Airway epithelial cell (primary cell): ENCODE results near the genes MAP6D1, EIF4G1 and LIPH.

- RAMPAGE, long total RNA = no peak
These were observed 4.3 kb downstream of the SOX2 start for GRCh38 chr3:181715995-181716476.

- RAMPAGE, long total RNA = no peak
These were observed 314 bp upstream of the ATP11B start for GRCh38 chr3:182793104-182793275.

DNA sequence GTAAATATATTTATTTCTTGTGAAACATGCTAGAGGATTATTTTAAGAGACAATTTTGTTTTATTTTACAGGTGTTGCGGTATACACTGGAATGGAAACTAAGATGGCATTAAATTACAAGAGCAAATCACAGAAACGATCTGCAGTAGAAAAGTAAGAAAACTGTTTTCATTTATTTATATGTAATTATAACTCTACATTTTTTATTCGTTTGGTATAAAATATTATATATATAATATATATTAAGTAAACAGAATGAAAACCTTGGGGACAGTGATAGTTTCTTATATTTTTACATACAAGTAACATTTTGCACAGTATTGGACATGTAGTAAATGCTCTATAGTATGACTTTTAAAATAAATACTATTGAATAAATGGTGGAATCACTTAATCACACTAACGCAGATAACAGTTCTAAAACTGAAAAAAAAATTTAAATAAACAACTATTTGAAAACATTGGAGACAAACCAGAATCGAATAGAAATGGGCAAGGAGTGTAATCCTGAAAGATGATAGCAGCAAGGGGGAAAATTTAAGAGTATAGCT is 55.2 kb downstream of the ATP11B start:
- RAMPAGE, long total RNA = no peak

GRCh38 chr3:183370814-183371291 is 57.6 kb downstream of the MCF2L2 start:
- RAMPAGE, long total RNA = no peak

DNA sequence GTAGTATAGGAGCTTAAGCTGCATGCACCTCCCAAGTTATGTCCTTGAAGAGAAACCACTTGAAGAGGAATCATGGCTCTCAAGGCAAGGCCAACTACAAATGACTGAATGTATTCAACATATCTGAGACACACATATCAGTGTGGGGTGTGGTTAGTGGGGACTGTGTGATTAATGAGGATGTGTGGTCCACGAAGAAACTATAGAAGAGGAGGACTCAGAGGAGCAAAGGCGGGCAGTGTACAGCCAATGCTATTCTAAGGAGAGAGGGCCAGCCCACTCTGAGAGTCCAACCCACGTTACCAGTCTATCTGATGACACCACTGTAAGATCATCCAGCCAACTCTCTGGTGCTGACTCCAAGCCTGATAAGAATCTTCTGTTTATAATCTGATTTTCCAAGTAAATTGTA is 47.3 kb downstream of the MCF2L2 start:
- RAMPAGE, long total RNA = no peak

DNA sequence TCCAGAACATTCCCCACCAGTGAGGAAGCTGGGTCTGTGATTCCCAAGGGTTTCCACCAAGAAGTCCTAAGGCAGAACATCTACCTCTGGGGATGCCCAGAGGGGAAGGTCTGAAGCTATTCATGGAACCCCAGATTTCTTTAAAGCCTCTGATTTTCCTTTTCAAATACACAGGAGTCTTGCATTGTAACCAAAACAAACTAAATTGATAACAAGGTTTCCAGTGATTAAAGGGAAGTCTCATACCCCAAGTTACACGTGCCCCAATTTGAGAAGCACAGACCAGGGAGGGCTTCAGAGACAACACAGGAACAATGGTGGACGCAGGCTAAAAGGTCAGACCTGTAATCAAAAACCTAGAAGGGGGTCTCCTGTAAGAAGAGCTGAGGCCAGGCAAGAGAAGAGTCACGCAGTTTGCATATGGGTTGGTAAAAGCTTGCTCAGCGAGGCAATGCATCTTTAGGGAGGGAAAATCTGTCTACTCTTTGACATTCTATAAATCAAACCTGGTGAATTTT is 58.5 kb upstream of the MCF2L2 start:
- RAMPAGE, long total RNA = no peak

GRCh38 chr3:183518334-183519635 is 36.7 kb downstream of the KLHL6 start:
- RAMPAGE, long total RNA = no peak

GRCh38 chr3:183541117-183541503 is 14.4 kb downstream of the KLHL6 start:
- RAMPAGE, long total RNA = no peak

- RAMPAGE, long total RNA = no peak
These were observed 1.7 kb downstream of the KLHL6 start for GRCh38 chr3:183553670-183554287.

- RAMPAGE, long total RNA = no peak
These were observed 21.3 kb downstream of the KLHL24 start for GRCh38 chr3:183656494-183657310.

DNA sequence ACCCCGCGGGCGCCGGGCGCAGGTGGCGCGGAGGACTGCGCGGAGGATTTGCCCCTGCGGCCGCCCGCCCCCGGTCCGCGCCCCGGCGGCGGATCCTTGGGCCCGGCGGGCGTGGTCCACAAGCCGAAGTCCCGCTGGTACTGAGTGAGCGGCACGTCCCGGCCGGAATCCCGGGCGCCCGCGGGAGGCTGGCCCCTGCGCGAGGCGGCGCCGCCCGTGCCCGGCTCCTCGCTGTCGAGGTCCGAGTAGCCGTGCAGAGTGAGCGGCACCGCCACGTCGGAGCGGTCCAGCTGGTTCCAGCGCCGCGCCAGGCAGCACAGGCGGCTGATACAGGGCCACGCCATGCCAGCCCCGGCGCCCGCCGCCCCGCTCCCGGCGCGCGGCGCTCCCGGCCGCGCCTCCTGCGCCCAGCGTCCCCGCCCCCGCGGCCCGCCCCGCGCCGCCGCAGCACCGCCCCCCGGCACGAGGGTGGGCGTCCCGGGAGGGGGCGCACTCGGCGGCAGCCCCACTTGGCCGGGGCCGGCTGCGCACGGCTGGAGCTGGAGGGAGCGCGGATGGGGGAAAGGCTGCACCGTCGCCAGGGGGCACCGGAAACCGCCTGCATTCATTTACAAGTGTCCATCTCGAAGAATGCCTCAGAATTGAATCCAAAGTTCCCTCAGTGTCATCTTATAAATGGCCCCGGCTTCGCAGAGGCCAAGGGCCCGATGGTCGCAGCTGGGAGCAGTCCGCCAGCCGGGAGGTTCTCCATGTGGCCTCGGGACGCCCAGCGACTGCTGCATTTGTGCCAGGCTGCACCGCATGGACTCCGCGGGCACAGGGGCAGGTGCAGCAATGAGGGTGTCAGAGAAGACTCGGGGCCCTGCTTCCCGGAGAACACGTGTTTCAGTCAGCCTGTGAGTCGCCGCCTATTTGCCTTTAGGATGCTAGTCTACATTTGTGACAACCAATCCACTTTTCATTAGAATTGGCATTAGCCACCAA is at the start of gene MAP6D1:
MAP6D1 (minus strand) TSS at position 374 of the 984 bp plus-strand sequence.
- RAMPAGE, long total RNA = no peak

- RAMPAGE, long total RNA = no peak
These were observed 20.2 kb upstream of the MAP6D1 start for GRCh38 chr3:183845407-183846089.

DNA sequence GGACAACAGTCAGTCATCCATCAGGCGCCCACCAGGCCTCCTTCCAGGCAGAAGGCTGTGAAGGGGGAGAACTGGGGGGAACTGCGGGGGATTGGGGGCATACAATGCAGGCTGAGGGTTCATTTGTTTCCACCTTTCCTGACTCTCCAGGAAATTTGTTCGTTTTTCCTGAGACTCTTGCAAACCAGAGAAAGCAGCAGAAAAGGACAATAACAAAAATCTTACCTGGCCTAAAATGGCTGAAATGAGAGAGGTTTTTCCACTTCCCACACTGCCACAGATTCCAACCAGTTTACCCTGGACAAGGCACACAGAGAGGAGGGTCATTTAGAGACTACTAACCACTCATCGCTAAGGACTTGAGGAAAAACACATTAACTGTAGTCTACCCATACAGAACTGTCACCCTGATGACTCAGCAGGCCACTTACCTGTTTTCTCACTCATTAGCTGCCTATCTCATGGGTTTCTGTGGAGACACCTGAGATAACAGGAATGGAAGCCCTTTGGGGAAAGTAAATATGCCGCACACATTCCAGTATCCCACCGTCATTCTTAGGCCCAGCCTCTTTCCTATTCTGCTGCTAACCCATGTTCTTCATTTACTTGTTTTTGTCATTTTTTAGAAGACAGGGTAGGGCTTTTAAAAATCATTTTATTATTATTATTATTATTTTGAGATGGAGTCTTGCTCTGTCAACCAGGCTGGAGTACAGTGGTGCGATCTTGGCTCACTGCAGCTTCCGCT is 50.0 kb downstream of the ABCC5 start:
- RAMPAGE, long total RNA = no peak

DNA sequence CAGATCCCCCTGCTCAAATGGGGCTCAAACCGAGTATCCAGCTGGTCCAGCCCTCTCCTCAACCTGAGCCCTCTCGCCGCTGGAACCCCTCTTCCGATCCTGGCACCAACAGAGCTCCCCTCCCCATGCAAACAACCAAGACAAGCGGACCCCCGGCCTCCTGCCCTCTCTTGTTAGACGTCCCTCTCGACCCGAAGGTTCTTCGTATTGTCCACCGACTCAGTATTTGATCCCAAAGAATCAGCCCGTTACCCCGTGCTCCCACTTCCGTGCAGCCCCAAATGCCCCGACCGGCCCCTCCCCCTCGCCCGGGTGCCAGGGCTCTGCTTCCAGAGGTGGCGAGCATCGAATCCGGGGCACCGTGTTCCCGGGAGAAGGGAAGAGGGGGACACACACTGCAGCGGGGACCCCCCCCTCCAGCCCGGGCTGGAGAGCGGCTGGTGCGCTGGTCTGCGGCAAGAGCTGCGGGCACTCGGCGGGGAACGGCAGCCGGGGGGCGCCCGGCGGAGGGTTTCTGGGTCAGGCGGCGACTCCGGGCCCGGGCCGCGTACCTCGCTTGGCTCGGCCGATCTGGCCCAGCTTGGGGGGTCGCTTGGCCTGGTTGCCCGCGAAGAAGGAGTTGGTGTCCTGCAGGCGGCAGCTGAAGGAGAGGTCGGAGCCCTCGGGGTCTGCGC is 650 bp downstream of the CAMK2N2 start:
- RAMPAGE, long total RNA = no peak

GRCh38 chr3:184314475-184314920 is at the start of gene EIF4G1:
Gene EIF4G1, plus strand, starts transcription at chr3:184314606.
- RAMPAGE, long total RNA = start-site peak on the plus strand at chr3:184314531-184314656, 1,509 and 774 reads in 2 replicates

- RAMPAGE, long total RNA = no peak
These were observed 6.0 kb downstream of the EIF4G1 start for GRCh38 chr3:184320368-184320930.

DNA sequence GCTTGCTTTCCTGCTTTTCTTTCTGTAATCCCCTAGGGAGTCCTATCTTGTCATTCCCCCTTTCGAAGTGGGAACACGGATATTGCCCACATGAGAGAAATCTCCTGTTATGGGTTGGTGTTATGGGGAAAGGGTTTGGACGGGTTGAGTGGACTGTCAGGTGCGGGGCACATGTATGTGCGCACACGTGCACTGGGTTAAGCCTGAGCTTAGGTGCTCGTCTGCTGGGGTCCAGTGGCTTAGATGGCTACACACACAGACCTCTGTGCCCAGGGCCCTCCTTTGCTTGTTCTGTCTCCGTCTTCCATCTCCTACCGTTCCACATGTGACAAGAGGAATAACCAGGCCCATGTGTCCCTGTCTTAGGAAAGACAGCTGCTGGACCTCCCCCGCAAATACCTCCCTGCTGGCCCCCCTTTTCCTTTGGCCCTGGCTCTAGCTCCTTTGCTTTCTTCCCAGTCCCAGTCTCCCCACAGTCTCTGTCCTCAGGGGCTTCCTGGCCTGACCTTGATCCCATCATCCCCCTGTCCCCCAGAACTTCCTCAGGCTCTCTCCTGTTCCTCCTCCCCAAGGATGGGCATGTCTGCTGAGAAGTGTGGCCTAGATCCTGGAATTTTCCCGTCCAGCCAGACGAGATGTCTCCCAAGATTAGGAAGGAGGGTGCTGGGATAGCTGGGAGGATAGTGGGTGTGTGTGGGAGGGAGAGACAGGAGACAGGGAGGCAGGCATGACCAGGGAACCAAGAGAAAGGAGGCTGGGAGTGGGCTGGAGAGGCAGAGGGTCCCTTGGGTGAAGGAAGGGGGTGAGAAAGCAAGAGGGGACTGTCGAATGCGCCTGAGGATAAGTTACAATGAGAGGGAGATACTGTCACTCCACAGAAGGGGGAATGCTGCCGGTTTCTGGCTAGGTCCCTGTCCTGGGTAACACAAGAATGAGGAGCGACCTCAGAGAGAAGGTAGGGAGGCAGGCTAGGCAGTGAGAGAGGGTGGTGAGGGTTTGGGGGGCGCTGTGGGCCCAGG is 851 bp upstream of the THPO start:
- RAMPAGE, long total RNA = no peak

GRCh38 chr3:184582944-184583343 is 21.4 kb downstream of the EPHB3 start:
- RAMPAGE, long total RNA = no peak

DNA sequence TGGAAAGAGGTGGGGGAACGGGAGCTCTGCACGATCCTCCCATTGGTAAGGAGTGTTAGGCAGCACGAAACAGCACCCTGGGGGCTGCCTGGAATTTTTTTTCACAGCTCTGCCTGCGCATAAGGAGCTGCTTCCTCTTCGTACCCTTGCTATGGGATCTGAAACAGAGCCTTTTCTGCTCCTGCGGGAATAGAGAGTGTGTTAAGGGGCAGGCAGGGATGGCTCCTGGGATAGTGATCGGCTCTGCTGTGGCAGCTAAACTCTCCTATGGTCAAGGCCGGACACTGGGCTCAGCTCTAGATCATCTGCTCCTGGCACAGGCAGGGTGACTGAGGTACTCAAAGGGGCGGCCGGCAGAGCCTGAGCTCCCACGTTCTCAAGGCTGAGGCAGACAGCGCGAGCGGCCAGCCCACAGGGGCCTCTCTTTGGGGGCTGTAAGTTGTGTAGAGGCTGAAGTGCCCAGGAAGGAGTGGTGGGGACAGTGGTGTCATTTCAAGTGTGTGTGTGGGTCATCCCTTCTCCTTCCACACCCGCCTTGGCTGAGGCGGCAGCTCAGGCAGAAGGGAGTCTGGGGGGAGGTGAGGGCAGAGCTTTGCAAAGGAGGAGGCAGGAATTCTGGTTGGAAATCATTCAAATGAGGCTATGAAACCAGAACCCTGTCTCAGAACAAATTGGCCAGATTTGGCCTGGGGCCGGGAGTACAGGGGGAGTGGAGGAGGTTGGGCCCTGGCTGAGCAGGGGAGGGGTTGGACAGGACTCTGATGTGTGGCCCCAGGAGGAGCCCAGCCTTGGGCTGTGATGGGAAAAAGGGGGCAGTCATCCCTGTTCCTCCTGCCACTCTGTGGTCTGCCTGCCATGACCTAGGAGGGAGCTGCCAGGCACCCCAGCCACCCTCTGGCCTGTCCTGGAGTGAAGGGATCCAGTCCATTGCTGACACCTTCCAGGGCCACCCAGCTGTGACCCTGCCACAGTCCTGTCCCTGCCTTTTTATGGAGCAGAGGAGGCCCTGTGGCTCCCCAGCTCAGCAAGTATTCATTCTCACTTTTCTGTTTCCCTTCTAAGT is 31.1 kb downstream of the EPHB3 start:
- RAMPAGE, long total RNA = no peak

DNA sequence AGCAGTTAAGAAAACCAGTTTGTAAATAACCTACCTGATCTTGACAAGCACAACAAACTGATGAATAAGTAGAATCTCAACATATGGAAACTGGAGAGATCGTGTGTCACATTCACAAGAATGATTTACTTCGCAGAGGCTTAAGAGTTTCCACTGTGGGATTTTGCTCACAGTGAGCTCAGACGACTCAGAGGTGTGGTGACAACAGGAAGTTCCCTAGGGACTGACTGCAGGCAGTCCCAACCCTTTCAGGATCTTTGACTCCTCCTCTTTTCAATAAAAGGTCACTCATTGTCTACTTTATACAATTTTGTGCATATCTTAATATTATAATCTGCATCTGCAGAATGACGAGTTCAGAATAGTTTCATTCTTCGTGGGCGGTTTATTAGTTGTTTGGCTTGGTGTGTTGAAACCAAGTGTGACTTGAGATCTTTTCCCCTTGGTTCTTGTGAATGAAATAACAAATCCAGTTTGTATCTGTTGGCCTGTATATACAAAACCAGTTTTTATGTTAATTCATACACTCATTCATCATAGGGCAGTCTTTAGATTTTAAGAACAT is at the start of gene LIPH:
LIPH (minus strand) TSS at position 200 of the 565 bp plus-strand sequence.
- RAMPAGE, long total RNA = start-site peak on the minus strand centred at position 197 of the sequence, 47 bp wide, 64 and 32 reads in 2 replicates